Endometrial microvascular endothelial cells (primary cell): Measurements from ENCODE around the genes SAP30L, KIF4B and HAVCR2.

- RAMPAGE, long total RNA, result no peak
Observed at GRCh38 chr5:154197973-154198763, 7.6 kb downstream of the GALNT10 start.

- RAMPAGE, long total RNA, result no peak
Observed at GRCh38 chr5:154445239-154446238, at the start of gene SAP30L. Gene SAP30L (plus strand): TSS chr5:154445997.

DNA sequence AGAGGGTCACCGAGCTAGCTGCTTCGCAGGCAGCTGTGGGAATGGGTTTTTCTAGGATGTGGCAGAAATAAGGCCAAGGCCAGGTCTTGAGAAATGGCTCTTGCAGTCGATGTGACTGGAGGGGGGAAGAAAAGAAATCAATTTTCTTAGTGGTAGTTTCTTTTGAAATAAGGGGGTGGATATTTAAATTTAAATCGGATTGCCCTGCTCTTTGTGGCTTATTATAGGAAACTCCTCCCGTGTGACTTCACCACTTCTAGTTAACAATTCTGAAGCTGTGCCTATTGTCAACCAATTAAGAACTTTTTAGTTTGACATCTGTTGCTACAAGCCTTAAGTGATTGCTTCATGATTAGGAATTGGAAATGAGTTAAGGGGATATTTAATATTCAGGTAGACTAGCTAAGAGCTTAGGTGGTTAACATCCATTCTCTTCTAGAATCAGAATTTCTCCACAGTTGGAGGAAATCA is 1.5 kb downstream of the SAP30L start:
- RAMPAGE, long total RNA, result no peak

DNA sequence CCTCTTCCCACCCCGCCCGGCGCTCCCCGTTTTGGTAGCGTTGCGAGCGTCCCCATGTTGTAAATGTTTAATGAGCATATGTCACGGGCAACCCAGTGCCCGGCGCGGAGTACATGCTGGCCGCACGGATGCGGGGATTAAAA is 1.3 kb downstream of the LARP1 start:
- RAMPAGE, long total RNA, result no peak

GRCh38 chr5:154769106-154770083 is 14.2 kb downstream of the LARP1 start:
- RAMPAGE, long total RNA, result no peak

DNA sequence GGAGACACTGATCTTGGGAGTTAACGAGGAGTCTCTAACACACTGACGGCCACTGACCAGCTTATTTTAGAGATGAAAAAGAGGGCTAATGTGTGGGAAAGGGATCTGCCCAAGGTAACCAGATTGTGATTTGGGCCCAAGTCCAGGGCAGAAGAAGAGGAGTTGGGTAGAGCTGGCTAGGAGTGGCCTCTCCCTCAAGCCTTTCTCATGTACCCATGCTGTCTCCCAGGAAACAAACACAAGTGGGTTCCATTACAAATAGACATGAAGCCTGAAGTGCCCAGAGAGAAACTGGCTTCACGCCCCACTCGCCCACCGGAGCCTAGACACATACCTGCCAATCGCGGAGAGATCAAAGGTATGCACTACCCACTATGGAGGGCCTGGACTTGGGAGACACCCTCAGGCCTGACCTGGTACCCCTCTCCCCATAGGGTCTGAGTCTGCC is 38.2 kb downstream of the LARP1 start:
- RAMPAGE, long total RNA, result no peak

- RAMPAGE, long total RNA, result no peak
Observed at GRCh38 chr5:154799429-154799867, 44.3 kb downstream of the LARP1 start.

DNA sequence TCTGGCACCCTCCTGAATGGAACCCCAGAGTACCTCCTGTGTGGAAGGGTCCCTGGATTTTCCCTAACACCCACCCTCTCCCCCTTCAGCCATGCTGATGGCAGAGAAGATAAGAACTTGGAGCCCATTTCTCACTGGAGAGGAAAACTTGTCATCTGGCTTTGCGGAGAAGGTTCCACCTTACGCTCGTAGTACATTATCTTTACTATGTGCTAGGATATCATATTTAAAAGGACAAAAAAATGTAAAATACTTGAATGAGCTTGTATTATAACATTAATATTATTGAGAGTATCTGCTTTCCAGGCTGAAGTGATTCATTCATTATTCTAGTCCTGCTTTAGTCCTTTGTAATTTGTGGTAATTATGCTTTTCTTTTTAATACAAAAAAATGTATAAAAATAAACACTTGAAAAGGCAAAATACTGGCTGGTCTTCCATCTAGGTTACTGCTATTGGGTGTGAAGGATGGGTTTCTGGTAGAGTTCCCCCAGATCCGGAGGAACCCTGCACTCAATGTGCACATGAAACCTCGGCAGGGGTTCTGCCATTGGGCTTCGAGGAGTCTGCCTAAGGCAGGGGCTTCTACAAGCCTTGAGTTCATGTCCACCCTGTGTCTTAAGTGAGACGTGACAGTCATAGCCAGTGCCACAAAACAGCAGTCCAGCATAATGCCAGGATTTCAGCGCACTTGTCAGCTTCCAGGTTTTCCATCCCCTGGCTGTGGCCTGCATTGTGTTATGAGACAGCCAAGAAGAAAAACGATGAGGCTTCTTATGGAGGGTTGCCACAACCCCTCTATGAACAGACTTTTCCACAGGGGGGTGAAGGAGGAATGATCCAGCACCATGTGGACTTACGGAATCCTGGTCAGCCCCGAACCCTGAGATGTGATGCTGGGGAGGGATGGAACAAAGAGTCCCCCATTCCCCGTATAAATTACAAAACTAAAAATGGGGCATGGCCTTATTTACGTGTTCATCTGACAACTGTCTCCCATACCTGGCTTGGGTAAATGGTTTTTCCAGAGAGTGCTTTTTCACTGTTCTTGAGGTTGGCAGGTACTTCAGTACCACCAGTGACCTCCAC is 32.9 kb downstream of the FAXDC2 start:
- RAMPAGE, long total RNA, result no peak

- RAMPAGE, long total RNA, result no peak
Observed at GRCh38 chr5:154850200-154850454, 276 bp downstream of the FAXDC2 start.

GRCh38 chr5:154856904-154857315 is 1.5 kb upstream of the CNOT8 start:
- RAMPAGE, long total RNA, result no peak

- RAMPAGE, long total RNA, result no peak
Observed at GRCh38 chr5:154857316-154857647, 1.1 kb upstream of the CNOT8 start.

DNA sequence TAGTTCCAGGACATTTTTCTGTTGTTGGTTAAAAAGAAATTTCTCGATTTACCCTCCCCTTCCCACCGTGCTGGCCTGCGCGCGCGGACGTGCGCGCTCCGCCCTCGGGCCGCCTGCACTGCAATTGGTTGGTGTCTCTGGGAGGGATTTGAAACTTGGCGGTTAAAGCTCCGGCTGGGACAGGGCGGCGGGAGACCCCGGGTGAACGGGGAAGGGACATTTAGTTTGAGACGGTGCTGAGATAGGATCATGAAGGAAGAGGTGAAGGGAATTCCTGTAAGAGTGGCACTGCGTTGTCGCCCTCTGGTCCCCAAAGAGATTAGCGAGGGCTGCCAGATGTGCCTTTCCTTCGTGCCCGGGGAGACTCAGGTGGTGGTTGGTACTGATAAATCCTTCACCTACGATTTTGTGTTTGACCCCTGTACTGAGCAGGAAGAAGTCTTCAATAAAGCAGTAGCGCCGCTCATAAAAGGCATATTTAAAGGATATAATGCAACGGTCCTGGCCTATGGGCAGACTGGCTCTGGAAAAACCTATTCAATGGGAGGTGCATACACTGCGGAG is at the start of gene KIF4B:
Gene KIF4B, plus strand, starts transcription at position 145 of the 564 bp plus-strand sequence.
- RAMPAGE, long total RNA, result no peak

GRCh38 chr5:155156648-155157067 is 143.1 kb downstream of the KIF4B start:
- RAMPAGE, long total RNA, result no peak

DNA sequence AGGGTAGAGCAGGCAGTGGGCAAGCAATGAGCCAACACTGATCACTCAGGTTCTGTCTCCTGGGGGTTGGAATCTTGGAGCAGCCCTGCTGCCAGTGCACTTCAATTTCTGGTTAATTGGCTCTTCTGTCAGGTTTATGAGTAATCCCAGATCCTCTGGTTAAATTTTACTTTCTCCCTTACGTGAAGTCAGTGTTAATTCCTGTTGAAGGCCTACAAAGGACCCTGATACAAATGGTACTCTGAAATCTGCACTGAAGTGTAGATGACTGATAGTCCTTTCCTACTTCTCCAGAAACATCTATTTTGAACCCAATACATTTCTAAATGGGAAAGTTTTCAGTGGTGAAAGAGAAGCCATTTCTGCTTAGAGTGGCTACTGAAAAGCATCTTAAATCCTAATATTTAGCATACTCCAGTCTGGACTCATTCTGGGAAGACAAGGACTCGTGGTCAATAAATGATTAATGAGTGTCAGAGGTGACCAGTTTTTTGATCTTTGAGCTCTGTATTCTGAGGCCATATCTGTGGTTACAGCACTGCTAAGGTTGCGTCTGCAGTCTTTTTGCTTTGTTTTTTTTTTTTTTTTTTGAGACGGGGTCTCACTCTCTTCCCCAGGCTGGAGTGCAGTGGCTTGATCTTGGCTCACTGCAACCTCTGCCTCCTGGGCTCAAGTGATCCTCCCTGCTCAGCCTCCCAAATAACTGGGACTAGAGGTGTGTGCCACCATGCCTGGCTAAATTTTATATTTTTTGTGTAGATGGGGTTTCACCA is 442.5 kb downstream of the KIF4B start:
- RAMPAGE, long total RNA, result no peak

- RAMPAGE, long total RNA, result no peak
Observed at GRCh38 chr5:155732829-155733422, 594.0 kb upstream of the SGCD start.

- RAMPAGE, long total RNA, result no peak
Observed at GRCh38 chr5:157075090-157075304, 16.1 kb upstream of the HAVCR1 start.

DNA sequence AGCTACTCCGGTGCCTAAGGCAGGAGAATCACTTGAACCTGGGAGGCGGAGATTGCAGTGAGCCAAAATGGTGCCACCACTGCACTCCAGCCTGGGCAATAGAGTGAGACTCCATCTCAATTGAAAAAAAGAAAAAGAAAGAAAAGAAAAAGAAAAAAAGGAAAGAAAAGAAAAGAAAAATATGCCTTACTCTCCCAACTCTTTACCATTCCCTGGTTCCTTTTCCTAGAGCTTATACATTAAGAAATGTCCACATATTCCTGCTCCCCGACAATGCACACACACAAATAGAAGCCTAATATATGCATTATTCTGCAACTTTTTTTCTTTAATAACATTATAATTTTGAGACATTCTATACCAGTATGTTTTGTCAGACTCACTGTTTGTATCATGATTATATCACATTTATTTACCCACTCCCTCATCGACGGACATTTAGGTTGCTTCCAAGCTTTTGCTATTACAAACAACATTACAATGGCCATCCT is 430 bp downstream of the HAVCR2 start:
- RAMPAGE, long total RNA, result no peak

DNA sequence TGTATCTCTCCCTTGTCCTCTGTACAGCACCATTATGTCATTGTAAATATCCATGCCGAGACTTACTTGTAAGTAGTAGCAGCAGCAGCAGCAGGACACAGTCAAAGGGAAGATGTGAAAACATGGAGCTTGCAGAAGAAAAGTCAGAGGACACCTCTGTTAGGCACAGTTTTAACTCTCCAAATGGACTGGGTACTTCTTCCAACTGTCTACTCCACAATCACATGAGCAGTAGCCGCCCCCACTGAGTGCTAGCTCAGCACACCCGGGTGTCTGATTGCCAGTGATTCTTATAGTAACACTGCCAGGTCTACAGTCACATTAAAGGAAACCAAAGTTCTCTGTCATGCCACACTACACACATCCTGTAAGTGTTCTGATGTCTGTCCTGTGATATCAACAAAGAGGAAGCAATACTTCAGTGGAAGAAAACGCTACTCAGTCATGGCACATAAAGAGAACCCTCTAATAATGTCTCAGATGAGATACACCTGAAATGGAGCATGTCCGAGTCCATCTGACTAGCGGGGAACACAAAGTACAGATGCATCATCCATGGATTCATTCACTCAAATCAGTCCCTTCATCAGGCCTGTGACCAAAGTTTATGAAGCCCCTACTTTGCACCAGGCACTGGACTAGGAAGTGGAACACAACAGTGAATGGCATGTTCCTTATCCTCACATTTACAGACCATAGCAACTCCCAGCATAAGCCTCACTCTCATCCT is at the start of gene HAVCR2:
Gene HAVCR2, minus strand, starts transcription at position 185 of the 730 bp plus-strand sequence.
- RAMPAGE, long total RNA, result no peak

- RAMPAGE, long total RNA, result no peak
Observed at GRCh38 chr5:157252655-157253120, 13.2 kb upstream of the CYFIP2 start.

DNA sequence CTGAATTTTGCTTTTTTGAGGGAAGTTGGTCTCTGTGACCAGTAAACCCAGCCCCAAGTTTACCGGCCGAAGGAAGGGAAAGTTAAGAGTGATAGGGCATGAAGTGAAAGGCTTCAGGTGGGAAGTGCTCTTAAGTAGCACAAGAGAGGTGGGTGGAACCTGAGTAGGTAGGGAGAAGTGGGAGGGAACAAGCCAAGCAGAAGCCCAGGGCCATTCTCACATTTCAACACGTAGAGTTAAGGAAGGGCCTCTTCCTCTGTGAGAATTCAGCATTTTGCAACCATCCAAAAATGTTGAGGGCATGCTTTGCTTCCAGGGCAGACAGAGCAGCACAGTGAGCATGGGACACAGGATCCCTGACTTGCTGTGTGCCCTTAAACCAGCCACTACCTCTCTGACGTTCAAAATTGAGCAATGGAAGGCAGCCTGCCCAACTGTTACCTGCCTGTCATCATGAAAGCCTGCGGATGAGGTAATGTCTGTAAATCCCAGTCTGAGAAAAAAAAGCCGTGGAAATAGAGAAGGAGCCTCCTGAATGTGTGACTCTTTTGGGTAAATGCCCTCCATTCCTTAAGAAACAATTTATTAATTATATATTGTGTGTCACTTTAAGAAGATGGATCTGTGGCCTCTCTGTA is 3.3 kb downstream of the CYFIP2 start:
- RAMPAGE, long total RNA, result no peak